Mononuclear cell (primary cell): ENCODE results near the genes LY9, ARHGAP30 and ADAMTS4.

GRCh38 chr1:160264576-160265364, 2.4 kb upstream of the DCAF8 start:
- RRBS, result no CpG with 5 or more reads among the region's 5 CpGs

DNA sequence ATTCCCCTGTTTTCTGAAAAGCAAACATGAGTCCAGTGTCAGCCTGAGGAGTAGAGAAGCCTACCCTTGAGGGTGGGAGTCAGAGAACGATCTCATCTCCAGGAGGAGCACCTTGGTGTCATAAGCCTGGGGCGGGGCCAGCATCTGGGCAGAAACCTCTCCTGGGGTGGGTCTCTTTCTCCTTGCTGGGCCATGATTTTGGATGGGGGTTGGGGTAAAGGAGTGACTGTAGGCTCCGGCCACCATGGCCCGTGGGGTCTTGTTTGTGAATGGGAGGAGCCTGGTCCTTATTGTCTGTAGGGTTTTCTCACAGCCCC, 5.9 kb downstream of the VANGL2 start:
- RRBS, result no CpG with 5 or more reads among the region's 4 CpGs

- RRBS, result no CpG with 5 or more reads among the region's 9 CpGs
These were observed 13.9 kb upstream of the LY9 start for GRCh38 chr1:160781933-160782649.

DNA sequence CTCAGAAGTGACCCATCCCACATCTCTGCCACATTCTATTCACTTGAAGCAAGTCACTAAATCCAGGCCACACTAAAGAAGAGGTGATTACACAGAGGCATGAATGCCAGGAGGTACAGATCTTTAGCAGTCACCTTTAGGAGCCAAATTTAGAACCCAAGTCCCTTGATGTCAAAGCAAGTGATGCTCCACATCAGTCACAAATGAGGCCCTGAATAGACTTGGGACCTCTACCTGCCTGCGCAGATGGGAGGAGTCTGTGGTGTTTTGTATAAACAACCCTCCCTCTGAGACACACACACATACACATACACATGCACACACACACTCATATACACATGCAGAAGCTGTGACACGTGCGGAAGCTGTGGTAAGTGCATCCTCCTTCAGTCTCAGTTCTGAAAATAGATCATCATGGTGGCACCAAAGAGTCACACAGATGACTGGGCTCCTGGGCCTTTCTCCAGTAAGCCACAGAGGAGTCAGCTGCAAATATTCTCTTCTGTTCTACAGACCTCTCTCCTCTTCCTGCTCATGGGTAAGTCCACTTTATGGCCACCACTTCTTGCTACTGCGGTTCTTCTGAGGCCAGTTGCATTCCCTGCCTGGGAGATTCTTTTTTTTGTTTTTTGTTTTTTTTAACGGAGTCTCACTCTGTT, at the start of gene LY9:
Gene LY9 (plus strand): TSS at position 401 of the 659 bp plus-strand sequence.
- RRBS, result no CpG with 5 or more reads among the region's 5 CpGs

GRCh38 chr1:160798404-160799227, 2.6 kb downstream of the LY9 start:
- RRBS, result no CpG with 5 or more reads among the region's 4 CpGs

DNA sequence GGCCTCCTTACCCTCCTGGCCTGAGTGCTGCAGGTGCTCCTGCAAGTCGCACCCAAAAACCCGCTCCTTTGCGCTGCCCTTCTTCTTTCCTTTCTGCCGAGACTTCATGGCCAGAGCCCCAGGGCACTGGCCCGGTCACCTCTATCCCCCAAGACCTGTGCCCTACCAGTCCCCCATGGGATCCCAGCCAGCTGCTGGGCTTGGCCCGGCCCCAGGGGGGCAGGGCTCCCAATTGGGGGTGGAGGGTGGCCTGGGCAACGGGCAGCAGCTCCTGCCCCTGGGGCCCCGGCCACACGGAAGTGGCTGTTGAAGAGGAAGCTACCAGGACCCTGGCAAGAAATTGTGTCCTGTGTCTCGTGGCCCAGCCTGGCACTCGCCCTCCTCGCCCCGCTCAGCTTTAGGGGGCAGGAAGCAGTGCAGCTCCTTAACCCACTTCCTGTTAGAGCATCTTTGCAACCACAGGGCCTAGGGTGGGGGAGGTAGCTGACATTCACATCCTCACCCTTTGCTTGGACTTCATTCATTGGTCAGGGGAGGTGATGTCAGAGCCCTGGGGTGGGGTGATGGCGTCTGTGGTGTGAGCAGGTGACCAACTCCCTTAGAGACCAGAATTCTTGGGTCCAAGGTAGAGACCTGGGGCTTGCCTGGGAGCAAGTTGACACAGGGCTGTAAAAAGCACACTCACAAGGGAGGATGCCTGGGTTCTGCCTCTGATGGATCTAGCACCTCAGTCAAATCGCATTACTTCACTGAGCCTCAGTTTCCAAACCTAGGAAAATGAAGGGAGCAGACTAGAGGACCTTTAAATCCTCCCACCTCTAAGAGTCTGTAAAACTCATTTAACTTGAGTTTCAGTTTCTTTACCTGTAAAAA, at the start of gene ARHGAP30:
Gene ARHGAP30 (minus strand): TSS at position 375 of the 873 bp plus-strand sequence.
- RRBS, result 5% methylated on average over 4 of the region's 15 CpGs

DNA sequence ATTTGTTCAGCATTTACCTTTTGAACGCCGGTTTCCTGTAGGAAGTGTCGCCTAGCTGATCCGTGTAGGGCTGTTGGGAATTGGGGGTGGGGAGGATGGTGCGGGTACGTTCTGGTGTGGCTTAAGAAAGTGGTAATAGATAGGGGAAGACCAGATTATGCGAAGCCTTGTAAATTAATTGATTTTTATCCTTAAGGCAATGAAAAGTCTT, 628 bp upstream of the DEDD start:
- RRBS, result 1% methylated on average over 2 of the region's 7 CpGs

DNA sequence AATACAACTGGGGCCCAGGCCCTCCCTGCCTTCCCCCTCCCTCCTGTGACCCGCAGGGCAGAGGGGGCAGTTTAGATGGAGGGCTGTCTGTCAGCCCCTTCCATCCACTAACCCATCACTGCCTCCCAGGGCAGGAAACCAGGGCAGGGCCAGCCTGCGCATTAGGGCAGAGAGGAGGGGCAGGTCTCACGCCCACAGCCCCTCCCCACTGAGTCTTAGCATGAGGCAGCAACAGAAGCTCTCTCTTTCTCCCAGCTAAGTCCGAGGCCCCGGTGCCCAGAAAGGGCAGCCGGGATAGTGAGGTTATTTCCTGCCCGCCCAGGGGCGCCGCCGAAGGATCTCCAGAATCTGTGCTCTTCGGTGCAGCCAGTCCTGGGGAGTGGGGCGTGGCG, 8.0 kb downstream of the ADAMTS4 start:
- RRBS, result 55% methylated on average over 2 of the region's 13 CpGs

DNA sequence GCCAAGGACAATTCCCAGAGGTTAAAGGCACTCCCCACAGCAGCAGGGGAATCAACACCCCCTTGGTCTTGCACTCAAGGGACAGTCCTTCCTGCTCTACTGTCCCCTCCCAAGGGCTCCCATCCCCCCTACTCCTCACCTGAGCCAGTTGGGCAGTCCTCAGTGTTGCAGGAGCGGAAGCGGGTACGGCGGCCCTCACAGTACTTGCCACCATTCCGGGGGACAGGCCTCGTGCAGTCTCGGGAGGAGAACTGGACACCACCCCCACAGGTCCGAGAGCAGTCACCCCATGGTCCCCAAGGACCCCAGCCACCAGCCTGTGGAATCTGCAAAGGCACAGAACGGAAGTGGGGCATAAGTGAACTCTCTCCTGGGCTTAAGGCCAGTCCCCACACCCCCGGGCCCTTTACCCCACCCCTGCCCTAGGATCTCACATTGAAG, 5.3 kb downstream of the ADAMTS4 start:
- RRBS, result no CpG with 5 or more reads among the region's 10 CpGs

DNA sequence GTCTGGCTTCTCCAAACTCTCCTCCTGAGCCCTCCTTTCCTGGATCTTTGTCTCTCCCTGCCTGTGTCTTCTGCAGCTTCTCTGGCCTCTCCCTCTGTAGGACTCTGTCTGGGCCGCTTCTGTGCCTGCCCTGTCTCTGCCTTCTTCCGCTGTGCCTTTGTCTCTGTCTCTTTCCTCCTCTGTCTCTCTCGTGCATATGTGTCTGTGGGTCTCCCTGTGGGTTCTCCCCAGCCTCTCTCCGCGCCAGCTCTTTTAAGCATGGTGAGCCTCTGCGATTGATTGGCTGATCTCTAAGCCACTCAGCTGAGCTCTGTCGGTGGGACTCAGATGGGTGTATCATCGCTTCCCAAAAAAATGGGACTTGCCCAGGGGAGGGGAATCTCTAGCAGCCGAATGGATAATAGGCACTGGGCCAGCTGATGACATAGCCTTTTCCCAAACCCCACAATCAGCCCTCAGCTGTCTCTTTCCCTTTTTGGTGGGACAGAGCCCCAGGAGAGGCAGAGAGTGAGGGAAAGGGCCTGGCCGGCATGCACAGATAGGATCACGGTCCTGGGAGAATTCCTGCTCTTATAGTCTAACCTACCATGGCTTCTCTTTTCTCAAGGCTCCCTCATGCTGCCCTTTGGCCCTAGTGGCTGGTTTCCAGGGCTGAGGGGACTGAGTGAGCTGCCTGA, at the start of gene ADAMTS4:
Gene ADAMTS4 (minus strand): TSS at position 228 of the 677 bp plus-strand sequence.
- RRBS, result no CpG with 5 or more reads among the region's 11 CpGs

GRCh38 chr1:161217935-161219016, 3.2 kb downstream of the FCER1G start:
- RRBS, result no CpG with 5 or more reads among the region's 14 CpGs

- RRBS, result no CpG with 5 or more reads among the region's 22 CpGs
These were observed 1.7 kb downstream of the SDHC start for GRCh38 chr1:161315588-161316600.

DNA sequence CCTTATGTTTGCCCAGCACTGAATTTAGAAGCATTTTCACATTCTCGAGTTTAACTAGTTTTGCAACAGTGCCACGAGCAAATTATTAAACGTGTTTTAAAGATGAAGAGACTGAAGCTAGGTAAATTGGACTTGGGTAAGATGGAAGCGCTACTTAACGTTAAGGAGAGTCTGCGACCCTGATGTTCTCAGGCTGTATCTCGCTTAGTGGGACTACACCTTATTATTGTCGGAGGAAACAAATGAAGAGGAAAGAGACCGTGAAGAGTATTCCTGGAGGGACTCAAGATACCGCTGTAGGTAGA, 32.5 kb upstream of the CFAP126 start:
- RRBS, result no CpG with 5 or more reads among the region's 10 CpGs

DNA sequence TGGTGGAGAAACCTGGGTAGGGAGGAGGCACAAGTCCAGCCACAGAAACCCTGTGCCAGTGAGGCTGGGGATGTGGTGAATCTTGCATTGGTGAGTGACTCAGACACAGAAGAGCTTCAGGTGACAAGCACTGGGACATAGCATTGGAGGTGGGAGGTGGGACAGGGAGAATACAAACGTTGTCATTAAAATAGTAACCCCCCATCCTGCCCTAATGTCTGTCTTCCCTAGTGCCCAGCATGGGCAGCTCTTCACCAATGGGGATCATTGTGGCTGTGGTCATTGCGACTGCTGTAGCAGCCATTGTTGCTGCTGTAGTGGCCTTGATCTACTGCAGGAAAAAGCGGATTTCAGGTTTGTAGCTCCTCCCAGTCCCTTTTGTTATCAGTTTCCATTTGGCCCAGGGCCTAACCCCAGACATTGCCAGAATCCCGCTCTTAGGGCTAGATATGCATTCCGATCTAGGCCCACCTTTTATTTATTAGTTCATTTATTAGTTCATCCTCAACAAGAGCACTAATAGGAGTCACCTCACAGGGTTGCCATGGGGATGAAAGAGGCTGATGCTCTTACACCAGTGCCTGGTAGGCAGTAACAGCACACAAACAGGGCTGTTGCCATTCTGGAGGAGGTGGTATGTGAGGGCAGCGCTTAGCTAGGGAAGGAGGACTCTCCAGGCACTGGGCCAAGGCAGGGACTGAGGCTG, 5.5 kb downstream of the FCGR2A start:
- RRBS, result no CpG with 5 or more reads among the region's 6 CpGs

- RRBS, result no CpG with 5 or more reads among the region's 9 CpGs
These were observed 6.4 kb upstream of the HSPA6 start for GRCh38 chr1:161517846-161518400.

DNA sequence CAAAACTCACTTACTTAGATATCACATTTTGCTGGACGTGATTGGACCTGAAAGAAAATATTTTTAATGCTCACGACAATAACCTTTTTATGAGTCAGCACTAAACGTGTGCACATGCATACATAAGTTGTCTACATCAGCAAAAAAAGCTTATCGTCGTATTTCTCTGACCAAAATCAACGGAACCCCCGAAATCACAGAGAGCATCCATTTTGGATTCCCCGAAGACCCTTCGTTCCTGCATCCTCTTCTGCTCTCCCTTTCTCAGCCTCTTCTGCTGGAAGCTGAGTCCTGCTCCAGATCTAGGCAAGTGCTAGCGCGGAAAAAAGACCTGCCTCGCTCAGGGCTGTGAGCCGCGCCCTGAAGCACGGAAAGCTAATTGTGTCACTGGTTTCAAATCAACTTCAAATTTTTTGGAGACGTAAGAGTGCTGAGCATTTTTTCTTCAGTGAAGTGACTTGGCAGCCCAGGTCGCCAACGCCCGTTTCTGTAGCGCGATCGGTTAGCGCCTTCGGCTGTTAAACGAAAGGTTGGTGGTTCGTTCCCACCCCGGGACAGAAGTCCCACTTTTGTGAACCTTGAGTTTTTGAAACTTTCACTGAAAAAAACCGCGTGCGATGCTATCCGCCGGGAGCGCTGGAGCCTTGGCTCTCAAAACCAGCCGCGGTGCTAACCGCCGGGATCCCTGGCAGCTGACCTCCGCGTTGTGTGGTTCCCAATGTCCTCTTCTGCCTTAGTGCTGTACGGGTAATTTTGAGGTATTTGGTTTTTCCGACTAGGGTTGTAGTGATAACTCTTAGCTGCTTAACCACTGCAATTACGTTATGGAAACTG, 9.6 kb downstream of the FCGR3B start:
- RRBS, result 3% methylated on average over 11 of the region's 42 CpGs

DNA sequence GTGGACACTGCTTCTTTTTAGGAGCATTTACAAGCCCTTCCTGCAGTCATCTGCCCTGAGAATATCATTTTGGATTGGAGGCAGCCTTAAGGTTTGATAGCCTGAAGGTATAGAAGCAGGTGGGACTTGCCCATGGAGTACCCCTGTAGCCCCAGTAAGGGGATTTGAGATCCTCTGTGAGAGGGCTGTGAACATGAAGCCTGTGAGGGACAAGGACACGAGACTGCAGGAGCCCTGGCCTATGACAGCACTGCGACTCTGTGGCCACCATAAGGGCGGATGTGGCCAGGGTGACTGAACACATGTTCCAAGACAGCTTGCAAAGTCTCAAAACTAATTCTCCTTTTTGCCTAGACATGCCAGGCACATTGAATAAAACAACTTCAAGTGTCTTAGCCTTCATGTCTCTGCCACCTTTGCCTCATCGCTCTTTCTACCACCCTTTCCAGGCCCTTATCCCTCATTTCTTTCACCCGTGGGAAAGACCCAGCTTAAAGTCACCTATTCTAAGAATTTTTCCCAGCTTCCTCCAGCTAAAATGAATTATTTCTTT, 10.6 kb upstream of the DUSP12 start:
- RRBS, result no CpG with 5 or more reads among the region's 5 CpGs

- RRBS, result no CpG with 5 or more reads among the region's 1 CpG
These were observed 25.2 kb downstream of the ATF6 start for GRCh38 chr1:161791402-161791672.